Fibroblast of villous mesenchyme (primary cell): ENCODE measurements around a stretch of chr15.

DNA sequence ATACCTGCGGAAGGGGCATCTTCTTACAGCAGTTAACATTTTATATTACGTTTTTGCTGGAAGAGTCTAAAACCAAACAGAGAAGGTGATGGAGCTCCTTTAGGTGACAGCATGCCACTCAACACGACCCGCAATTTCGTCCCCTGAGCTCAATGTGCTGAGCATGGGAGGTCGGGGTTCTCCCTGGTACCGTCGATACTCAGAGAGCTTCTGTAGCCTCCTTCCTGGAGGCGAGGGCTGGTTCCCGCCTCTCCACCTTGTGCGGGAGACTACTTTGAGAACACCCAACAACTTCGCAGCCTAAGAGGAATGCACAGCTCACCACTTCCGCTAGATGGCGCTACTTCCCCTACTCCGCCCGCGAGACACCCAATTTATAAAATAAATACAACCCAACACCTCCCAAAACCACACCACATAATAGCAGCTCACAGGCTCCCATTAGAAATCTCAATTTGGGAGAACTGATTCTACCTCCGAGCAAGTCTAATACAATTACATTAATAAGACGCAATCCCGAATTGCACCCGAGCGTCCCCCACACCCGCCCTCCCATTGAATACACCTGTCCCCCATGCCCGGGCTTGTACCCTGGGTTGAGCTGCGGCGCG, 1.2 kb downstream of the RGMA start:
- CAGE, long polyA plus RNA, result no peak

GRCh38 chr15:94099222-94099942, 132.0 kb upstream of the MCTP2 start:
- CAGE, long polyA plus RNA, result no peak

- CAGE, long polyA plus RNA, result no peak
Observed at GRCh38 chr15:94363045-94363796, 131.9 kb downstream of the MCTP2 start.

- CAGE, long polyA plus RNA, result no peak
Observed at GRCh38 chr15:94463361-94463749, 232.0 kb downstream of the MCTP2 start.

DNA sequence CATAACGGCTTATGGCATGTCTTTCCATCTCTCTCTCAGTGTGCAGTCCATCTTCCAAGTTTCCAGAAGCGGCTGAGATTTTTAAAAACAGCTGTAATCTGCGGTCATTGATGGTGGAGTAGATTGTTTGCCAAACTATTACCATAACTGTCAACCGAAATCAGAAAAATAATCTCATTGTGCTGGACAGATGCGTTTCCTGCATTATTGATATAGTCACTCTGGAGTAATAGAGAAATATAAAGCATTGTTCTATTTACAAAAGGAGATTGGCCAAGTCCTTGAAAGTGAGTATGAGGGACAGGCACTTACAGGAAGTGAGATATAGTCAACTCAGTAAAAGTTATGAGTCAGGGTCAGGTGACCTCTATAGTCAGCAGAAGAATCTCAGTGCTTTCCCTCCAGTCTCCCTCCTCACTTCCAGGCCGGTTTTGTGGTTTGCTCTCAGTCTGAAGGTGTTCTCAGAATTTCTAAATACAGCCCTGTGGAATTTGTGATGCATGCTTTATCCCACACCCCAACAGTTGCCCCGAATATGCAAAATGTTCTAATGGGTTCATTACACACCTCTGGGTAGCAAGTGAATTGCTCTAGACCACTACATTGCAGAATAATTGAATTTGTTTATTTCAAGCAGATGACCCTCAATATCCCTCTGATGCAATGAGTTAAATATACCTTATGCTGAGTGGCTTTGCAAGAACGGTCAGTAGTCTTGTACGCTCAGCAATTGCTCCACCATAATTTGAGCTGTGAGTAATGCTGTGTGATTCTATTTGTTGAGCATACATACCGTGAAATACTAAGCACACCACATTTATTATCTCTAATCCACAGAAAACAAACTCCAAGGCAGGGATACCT, 787.6 kb downstream of the MCTP2 start:
- CAGE, long polyA plus RNA, result no peak

DNA sequence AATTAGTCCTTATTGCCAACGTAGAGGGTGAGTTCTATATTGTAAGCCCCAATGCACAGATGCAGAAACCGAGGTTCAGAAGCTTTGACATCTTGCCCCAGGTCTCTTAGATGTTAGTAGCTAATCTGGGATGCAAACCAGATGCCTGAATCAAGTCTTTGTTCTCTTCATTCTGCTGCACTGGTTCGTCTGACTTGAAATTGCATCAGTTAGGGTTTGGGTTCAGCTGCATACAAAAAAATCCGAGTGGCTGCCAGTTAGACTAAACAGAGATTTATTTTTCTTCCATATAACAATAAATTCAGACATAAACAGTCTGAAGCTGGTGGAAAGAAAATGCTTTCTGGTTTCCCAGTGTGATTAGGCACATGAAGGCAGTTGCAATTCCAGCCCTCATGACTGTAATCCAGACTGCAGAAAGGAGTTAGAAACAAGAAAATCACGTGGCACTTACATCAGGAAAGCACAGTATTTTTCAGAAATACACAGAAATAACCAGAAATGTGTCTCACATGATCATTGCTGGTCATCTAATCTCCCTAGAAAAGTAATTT, 930.7 kb downstream of the MCTP2 start:
- CAGE, long polyA plus RNA, result no peak

- CAGE, long polyA plus RNA, result no peak
Observed at GRCh38 chr15:95281660-95282127, 1048.8 kb upstream of the NR2F2 start.

GRCh38 chr15:95439957-95440516, 890.5 kb upstream of the NR2F2 start:
- CAGE, long polyA plus RNA, result no peak

- CAGE, long polyA plus RNA, result no peak
Observed at GRCh38 chr15:95556699-95557420, 773.6 kb upstream of the NR2F2 start.

DNA sequence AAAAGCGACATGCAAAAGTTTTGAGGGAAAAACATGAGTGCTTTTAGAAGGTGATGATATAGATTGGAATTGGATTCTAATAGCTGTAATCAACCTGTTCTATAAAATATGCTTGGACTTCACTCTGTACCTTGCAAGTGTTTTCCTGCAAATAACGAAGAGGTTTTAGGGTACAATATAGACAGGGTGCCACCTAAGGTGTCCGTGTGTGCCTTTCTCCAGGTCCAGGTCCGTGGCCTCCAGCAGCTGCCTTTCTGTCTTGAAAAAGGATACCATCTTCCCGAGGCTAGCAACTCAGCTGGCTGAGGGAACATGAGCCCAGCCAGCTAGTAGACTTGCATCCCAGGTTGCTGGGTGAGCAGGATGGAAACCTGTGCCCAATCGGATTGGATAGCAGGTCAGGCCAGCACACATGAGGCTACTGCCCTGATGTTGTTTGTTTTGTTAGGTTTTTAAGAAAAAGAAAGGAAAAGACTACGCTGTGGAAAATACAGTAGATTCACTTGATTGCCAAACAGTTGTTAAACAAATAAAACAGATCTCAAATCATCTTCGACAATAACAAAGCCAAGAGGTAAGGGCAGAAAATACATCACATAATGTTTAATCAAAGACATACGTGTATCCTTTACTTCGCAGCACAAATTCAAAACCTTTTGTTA, 661.4 kb upstream of the NR2F2 start:
- CAGE, long polyA plus RNA, result no peak

DNA sequence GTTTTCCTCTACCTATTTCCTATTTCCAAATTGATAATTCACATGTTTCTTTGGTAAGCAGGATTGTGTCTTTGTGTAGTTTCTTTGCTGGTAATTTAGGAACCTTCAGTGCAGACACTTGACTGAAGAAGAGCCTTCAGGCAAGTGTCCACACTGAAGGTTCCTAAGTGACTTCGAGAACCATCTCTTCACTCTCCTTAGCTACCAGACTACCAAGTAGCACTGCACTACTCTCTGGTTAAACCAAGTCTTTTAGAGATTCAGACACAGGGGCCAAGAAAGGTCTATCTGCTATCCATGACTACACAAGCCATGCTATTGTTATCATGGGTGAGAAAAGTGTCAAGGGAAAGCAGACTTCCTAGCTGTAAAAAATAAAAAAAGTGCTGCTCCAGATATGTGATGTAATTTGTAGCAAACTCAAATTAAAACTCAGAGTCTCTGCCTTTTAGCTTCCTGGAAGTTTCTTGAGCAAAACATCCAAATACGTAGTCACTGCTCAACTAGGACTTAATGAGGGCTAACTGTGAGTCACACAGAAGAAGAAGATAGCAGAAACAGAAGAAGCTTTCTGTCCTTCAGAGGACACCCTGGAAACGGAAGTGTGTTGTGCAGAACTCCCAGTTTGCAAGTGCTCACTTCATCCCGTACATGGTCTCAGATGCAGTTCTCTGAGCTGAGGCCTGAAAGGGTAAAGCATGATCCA, 393.5 kb upstream of the NR2F2 start:
- CAGE, long polyA plus RNA, result no peak

DNA sequence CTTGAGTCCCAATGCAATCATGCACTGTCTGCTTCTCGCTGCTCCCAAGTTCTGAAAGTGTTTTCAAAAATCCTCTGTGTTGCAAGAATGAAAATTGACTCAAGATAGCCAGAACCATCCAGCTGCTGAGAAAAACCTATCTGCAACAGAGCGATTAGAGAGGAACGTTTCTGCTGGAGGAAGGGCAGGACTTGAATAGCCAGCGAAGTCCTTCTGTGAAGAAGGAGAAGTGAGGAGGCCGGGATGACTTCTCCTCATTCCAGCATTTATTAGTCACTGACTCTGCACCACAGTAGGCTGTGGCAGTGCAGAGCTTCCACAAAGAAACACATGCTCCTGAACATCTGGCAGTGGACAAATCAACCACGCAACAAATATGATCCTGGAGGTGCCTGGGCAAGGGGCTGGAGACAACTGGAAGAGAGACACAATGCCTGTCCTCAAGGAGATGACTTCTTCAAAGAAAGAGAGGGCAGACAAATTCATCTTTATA, 358.2 kb upstream of the NR2F2 start:
- CAGE, long polyA plus RNA, result no peak

- CAGE, long polyA plus RNA, result no peak
Observed at GRCh38 chr15:96213803-96214328, 116.6 kb upstream of the NR2F2 start.

DNA sequence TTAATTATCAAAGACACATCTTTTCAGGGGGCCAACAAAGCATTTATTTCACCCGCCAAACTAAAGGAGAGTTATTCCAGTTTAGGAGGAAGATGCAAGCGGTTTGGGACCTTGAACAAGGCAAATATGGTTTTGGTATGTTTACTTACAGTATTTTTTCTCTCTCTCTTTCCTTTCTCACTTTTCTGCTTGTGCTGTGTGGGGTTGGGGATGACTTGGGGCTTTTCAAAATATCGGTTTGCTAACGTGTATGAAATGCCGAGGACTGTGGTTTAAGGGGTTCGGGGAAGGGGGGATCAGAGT, 4.3 kb upstream of the NR2F2 start:
- CAGE, long polyA plus RNA, result no peak

- CAGE, long polyA plus RNA, result no peak
Observed at GRCh38 chr15:96332976-96334030, 2.8 kb downstream of the NR2F2 start.

DNA sequence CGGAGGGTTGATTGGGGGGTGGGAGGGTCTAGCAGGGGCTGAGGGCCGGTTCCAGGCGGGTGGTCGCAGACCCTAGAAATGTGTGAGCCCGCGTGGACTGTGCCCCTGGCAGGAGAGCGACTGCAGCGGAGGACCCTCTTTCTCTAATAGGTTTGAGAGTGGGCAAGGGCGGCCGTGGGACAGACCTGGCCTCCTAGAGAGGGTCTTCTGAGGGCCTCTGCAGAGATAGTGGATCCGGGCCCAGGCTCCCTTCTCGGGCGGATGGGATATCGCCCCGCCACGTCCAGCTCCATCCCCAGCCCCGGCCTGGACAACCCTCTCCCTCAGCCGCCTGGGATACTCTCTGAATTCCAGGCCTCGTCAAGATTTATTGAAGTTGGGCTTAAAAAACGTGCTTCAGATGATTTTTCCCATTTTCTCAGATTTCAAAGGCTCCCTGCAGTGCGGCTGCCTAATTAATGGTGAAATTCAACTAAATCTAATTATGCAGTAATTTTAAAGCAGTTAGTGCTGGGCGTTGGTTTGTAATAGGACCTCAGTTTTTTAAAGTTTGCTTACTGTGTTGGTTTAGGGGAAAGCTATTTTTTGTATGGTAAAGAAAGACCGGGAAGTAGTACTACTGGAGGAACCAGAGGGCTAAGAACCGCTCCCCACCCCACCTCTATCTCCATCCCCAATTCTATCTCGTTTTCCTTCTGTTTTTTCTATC, 11.5 kb downstream of the NR2F2 start:
- CAGE, long polyA plus RNA, result no peak

- CAGE, long polyA plus RNA, result no peak
Observed at GRCh38 chr15:96346086-96346528, 15.6 kb downstream of the NR2F2 start.

DNA sequence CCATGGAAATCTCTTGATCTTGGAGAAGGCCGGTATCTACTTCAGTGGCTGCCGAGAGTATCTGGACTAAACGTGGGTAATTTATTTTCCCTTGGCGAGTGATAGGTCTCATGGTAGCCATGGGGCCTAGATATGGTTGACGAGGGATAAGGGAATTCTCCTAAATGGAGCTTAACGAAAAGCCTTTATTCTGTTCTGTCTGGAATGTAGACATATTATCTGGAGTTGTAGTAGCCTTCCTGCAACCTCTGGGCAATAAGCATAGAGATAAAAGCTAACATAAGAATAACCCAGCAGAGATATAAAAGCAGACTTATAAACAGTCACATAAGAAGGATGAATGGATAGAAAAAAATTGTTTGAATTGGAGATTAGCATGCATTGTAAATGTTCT, 281.3 kb upstream of the ARRDC4 start:
- CAGE, long polyA plus RNA, result no peak

GRCh38 chr15:98547495-98548620, 100.5 kb upstream of the IGF1R start:
- CAGE, long polyA plus RNA, result no peak

GRCh38 chr15:98630523-98631006, 17.8 kb upstream of the IGF1R start:
- CAGE, long polyA plus RNA, result no peak